HEK293 (cell line): ENCODE data around the gene PDSS2.

GRCh38 chr6:106026730-106027136 lies 59.4 kb upstream of the PRDM1 start:
- PRO-cap = no peak
- RRBS, 2 experiments = no CpG with 5 or more reads among the region's 8 CpGs

DNA sequence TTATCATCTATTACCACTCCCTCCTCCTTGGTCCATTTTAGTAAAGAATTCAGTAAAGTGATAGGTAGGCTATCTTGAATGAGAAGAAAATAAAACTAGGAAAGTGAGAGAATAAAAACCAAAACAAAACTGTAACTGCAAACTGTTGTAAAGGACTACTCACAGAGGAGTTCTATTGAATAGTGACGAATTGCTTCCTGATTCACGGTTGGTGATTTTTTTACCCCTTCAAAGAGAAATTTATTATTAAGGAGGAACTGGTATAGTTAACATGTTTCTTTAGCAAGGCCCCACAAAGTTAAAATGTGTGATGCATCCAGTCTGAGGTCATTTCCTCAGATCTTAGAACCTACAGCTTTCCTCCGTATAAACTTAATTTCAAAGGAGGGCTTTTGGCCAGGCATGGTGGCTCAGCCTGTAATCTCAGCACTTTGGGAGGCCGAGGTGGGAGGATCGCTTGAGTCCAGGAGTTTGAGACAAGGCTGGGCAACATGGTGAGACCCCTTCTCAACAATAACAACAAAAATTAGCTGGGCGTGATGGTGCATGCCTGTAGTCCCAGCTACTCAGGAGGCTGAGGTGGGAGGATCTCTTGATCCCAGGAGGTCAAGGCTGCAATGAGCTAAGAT lies 8.2 kb downstream of the PRDM1 start:
- PRO-cap = no peak
- RRBS, 2 experiments = no CpG with 5 or more reads among the region's 6 CpGs

GRCh38 chr6:106102911-106104101 lies 17.2 kb downstream of the PRDM1 start:
- PRO-cap = no peak
- RRBS, 2 experiments = no CpG with 5 or more reads among the region's 20 CpGs

DNA sequence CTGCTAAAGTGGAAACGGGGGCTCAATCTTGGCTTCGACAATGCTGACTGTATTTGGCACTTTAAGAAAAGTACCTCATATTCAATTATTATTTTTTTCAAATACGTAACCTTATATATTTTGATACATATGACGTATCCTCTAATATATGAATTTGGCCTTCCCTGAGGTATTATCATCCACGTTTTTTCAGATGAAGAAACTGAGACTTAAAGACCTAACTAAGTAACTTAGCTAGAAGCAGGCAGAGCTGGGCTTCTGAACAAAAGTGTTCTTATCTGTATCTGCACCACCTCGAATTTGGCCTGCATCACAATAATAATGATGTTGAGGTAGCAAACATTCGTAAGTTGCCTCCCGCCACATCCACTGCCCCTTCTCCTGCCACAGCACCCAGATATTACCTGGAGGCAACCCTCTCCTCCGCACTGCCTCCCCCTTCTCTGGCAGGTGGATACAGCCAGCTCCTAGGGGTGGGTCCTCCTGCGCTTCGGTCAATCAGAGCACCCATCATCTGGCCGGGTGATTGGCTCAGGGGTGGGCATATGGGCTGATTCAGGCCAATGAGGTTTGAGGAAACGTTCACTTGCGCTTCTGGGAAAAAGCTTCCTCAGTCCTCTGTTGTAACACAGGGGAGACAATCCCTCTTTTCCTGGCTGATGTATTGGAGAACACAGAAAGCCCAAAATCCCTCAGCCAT lies 81.8 kb downstream of the PRDM1 start:
- PRO-cap = no peak
- RRBS, 2 experiments = no CpG with 5 or more reads among the region's 14 CpGs

DNA sequence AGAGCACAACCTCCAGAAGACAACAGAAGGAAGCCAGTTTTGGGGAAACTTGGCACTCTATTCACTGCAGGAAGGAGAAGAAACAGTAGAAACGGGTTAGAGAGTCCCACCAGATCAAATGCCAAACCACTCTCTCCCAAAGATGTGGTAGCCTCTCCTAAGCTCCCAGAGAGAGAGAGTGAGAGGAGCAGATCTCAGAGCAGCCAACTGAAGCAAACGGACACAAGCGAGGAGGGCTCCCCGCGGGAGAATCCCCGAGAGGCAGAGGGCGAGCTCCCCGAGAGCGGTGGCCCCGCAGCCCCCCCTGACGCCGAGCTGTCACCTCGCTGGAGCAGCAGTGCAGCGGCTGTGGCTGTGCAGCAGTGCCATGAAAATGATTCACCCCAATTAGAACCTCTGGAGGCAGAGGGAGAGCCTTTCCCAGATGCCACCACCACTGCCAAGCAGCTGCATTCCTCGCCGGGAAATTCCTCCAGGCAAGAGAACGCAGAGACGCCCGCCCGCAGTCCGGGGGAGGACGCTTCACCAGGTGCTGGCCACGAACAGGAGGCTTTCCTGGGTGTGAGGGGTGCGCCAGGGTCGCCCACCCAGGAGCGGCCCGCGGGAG lies 117.8 kb downstream of the RTN4IP1 start:
- PRO-cap = no peak
- RRBS, 2 experiments = 3 to 11% methylated on average over 6 of the region's 28 CpGs

GRCh38 chr6:106561056-106561505 lies 68.2 kb downstream of the RTN4IP1 start:
- PRO-cap = no peak
- RRBS, 2 experiments = no CpG with 5 or more reads among the region's 6 CpGs

- PRO-cap = no peak
- RRBS, 2 experiments = no CpG with 5 or more reads among the region's 5 CpGs
Measured at GRCh38 chr6:106724707-106725313, 95.4 kb downstream of the QRSL1 start.

- PRO-cap = no peak
- RRBS, 2 experiments = no CpG with 5 or more reads among the region's 6 CpGs
Measured at GRCh38 chr6:106729906-106730609, 100.7 kb downstream of the QRSL1 start.

DNA sequence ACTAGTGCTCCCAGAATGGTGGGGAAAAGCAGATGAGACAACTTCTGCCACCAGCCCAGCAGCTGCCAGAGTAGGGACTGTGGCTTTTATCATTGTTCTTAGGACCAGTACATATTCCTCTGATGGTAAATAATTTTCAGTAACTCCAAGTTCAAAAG lies 112.3 kb downstream of the QRSL1 start:
- PRO-cap = no peak

GRCh38 chr6:106746296-106747136 lies 117.1 kb downstream of the QRSL1 start:
- PRO-cap = no peak
- RRBS, 2 experiments = no CpG with 5 or more reads among the region's 7 CpGs

- PRO-cap = no peak
- RRBS, 2 experiments = no CpG with 5 or more reads among the region's 11 CpGs
Measured at GRCh38 chr6:106787608-106788291, 158.4 kb downstream of the QRSL1 start.

DNA sequence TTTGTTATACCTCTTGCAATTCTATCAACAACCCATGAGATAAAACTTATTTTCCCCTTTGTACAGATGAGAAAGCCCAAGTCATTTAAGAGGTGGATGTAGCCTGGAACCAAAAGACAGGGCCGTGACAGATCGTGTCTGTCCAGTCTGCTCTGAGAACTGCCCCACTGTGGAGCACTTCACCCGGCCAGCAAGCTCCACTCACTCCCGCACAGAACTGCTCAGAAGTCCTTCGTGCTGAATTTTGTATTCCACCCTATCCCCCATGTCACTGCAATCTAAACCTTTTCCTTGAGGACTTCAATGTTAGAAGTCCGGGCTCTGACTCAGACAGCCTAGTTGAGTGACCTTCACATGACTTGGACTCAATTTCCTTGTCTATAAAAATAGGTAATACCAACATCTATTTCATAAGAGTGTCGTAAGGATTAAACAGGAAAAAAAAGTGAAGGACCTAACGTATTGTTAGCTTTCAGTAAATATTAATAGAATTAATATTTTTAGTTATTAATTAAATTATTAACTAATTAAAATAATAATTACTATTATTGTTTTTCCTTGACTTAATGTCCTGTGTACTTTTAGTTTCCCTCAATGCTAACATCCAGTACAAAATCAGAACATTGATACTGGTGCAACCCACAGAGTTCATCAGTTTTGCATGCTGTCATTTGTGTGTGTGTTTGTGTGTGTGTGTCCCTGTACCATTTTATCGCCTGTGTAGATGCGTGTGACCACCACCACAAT lies 161.6 kb downstream of the QRSL1 start:
- PRO-cap = no peak
- RRBS, 2 experiments = no CpG with 5 or more reads among the region's 10 CpGs

GRCh38 chr6:106886799-106887340 lies 87.7 kb downstream of the CD24 start:
- PRO-cap = no peak
- RRBS, 2 experiments = no CpG with 5 or more reads among the region's 4 CpGs

GRCh38 chr6:107153958-107154542 lies 38.7 kb upstream of the BEND3 start:
- PRO-cap = no peak
- RRBS, 2 experiments = no CpG with 5 or more reads among the region's 9 CpGs

DNA sequence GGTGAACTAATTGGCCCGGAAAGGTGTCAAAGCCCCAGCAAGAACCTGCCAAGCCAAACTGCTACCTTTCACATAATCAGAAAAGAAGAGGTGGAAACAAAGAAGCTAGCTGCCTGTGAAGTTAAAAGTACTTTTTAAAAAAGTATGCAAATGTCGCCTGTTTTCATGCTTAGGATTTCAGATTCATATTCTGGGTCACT lies 106.4 kb upstream of the BEND3 start:
- PRO-cap = no peak
- RRBS, 2 experiments = no CpG with 5 or more reads among the region's 2 CpGs

DNA sequence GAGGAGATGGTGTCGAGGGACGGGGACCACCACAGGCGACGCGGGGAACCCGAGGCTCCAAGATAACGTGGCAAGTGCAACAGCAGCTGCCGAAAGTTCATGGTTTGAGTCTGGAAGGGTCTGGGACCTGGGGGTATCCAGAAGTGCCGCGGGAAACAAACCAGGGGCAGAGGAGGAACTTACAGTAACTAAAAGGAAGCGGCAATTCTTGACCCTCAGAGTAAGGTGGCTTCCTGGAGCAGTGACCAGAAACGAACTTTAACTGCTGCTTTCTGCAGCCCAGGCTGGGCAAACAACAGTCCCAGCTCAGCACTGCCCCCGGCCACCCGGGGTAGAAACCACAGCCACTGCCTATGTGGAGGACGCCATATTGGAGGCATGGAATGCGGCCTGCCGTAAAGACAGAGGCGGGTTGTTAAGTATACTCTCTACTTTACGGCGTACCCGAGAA lies at the start of gene PDSS2:
PDSS2 (minus strand) TSS at position 380 of the 451 bp plus-strand sequence.
- PRO-cap = bidirectional peak, plus-strand start outside the sequence, minus-strand start at position 326 of the sequence
- RRBS, 2 experiments = no CpG with 5 or more reads among the region's 21 CpGs

- PRO-cap = bidirectional peak, plus-strand start at chr6:107459739, minus-strand start at chr6:107459510; bidirectional peak, plus-strand start at chr6:107459949, minus-strand start at chr6:107459957; bidirectional peak, plus-strand start at chr6:107460173, minus-strand start at chr6:107460217
- RRBS, 2 experiments = 2% methylated on average over 14 to 15 of the region's 48 CpGs
Measured at GRCh38 chr6:107459636-107460354, 431 bp upstream of the PDSS2 start.

GRCh38 chr6:107740813-107741178 lies 83.3 kb downstream of the SCML4 start:
- PRO-cap = no peak
- RRBS, 2 experiments = no CpG with 5 or more reads among the region's 7 CpGs

DNA sequence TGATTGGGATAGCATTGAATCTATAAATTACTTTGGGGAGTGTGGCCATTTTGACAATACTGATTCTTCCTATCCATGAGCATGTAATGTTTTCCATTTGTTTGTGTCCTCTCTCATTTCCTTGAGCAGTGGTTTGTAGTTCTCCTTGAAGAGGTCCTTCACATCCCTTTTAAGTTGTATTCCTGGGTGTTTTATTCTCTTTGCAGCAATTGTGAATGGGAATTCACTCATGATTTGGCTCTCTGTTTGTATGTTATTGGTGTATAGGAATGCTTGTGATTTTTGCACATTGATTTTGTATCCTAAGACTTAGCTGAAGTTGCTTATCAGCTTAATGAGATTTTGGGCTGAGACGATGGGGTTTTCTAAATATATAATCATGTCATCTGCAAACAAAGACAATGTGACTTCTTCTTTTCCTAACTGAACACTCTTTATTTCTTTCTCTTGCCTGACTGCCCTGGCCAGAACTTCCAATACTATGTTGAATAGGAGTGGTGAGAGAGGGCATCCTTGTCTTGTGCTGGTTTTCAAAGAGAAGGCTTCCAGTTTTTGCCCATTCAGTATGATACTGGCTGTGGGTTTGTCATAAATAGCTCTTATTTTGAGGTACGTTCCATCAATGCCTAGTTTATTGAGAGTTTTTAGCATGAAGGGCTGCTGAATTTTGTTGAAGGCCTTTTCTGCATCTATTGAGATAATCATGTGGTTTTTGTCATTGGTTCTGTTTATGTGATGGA lies 64.2 kb upstream of the SCML4 start:
- PRO-cap = no peak
- RRBS, 2 experiments = no CpG with 5 or more reads among the region's 2 CpGs

DNA sequence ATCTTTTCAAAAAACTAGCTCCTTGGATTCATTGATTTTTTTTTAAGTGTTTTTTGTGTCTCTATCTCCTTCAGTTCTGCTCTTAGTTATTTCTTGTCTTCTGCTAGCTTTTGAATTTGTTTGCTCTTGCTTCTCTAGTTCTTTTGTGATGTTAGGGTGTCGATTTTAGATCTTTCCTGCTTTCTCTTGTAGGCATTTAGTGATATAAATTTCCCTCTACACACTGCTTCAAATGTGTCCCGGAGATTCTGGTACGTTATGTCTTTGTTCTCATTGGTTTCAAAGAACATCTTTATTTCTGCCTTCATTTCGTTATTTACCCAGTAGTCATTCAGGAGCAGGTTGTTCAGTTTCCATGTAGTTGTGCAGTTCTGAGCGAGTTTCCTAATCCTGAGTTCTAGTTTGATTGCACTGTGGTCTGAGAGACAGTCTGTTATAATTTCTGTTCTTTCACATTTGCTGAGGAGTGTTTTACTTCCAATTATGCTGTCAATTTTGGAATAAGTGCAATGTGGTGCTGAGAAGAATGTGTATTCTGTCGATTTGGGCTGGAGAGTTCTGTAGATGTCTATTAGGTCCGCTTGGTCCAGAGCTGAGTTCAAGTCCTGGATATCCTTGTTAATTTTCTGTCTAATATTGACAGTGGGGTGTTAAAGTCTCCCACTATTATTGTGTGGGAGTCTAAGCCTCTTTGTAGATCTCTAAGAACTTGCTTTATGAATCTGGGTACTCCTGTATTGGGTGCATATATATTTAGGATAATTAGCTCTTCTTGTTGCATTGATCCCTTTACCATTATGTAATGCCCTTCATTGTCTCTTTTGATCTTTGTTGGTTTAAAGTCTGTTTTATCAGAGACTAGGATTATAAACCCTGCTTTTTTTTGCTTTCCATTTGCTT lies 65.7 kb upstream of the SCML4 start:
- PRO-cap = no peak
- RRBS, 2 experiments = no CpG with 5 or more reads among the region's 7 CpGs